ENCODE measurements around a stretch of chr14.

DNA sequence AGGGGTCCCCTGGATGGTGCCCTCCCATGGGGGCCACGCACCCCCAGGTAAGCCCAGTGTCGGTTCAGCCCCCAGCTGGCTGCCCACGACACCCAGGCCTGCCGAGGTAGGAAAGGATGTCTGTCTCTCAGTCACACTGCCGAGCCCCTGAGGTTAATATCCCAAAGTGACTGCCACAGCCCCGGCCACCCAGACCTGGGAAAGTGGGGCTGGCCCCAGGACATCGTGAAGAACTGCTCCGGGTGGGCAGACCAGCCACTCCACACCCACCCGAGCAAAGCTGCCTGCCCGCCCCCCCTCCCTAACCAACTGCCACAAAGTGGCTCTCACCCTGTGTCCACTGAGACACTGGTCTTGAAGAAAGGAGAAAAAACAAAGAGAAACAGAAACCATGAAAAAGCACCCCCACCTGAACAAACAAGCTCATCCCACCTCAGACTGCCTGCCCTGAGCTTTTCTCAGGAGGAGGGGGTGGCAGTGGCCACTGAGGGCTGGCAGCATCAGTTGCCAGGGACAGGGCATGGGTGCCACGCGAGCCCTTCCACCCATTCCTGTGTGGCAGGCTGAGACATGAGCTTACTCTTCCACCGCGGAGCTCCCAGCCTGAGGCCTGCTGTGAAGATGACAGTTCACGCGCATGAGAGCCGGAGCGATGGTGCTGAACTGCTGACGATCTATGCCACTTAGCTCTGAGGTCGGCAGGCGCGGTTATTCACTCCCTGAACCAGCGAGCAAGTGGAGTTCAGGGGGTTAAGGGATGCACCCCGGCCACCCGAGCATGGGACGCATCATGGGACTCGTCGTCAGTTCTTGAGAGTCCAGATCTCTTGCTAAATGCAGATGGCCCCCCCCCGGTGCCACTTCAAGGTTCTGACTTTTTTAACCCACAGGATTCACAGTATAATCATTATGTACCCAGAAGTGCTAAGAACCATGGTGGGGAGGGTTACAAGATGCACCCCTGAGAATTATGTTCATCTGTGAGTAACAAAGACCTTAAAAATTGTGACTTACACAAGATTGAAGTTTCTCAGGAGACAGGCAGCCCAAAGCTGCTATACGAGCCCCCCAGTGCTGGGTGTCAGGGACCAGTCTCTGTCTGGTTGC is 40.6 kb downstream of the CCDC88C start:
- PRO-cap, 5 experiments = no peak in any of the 5 experiments
- RAMPAGE, long total RNA, 2 experiments = no peak in any of the 2 experiments
- RRBS = 75% methylated on average over 4 of the region's 30 CpGs

- PRO-cap, 5 experiments = no peak in any of the 5 experiments
- RAMPAGE, long total RNA, 2 experiments = no peak in any of the 2 experiments
- RRBS = no CpG with 5 or more reads among the region's 9 CpGs
Measured at GRCh38 chr14:91464334-91465597, 45.3 kb downstream of the PPP4R3A start.

DNA sequence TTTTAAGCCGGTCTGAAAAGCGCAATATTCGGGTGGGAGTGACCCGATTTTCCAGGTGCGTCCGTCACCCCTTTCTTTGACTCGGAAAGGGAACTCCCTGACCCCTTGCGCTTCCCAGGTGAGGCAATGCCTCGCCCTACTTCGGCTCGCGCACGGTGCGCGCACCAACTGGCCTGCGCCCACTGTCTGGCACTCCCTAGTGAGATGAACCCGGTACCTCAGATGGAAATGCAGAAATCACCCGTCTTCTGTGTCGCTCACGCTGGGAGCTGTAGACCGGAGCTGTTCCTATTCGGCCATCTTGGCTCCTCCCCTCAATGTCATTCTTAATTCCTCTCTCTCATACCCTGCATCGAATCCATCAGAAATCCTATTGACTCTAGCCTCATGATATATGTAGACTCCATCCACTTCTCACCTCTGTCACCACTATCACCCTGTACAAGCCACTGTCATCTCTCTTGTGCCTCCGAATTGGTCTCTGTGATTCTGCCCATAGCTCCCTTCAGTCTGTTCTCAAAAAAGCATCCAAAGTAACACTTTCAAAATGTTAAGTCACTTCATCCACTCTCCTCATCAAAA is 85.9 kb downstream of the CATSPERB start:
- PRO-cap, 5 experiments = no peak in any of the 5 experiments
- RAMPAGE, long total RNA, 2 experiments = no peak in any of the 2 experiments
- RRBS = no CpG with 5 or more reads among the region's 24 CpGs

DNA sequence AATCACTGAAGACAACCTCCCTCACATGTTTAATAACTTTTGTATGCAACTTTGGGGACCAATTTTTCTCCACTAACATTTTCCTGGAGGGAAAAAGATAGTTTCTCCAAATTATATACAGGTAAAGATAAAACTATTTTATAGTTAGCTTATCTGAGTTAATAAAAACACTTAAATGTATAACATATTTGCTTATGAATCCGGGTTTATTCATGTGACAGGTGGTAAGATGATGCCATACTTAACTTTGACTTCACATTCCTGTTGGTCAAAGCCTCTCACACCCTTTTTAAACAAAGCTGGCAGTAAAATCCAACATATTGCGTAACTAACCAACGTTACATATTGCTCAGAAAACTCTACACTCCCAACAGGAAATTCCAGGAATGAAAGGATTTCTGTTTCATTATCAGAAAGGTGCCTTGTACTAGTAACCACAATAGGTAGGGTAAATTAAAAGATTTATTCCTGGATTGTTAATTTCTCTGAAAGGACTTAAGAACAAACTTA is 23.6 kb upstream of the CATSPERB start:
- PRO-cap, 5 experiments = no peak in any of the 5 experiments
- RAMPAGE, long total RNA, 2 experiments = no peak in any of the 2 experiments
- RRBS = no CpG with 5 or more reads among the region's 3 CpGs

DNA sequence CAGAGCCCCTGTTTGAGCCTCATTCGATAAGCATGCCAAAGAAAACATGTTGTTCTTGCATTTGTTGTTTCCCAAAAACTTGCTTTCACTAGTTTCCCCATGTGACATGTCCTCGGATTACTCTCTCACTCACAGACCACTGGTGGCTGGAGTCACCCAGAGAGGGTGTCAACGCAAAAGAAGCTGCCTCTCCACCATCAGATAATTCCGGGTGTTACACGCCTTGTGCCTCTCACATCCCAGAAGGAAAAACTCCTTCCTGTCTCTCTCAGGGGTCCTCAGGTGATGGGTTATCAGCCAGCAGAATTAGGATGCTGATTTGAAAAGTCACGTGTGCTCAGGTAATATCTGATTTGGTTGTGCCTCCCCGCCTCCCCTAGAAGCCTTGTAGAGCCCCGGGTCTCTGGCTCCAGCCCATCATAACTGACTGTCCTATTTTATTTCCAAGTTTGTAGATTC is 16.6 kb upstream of the TC2N start:
- PRO-cap, 5 experiments = no peak in any of the 5 experiments
- RAMPAGE, long total RNA, 2 experiments = no peak in any of the 2 experiments
- RRBS = no CpG with 5 or more reads among the region's 8 CpGs

DNA sequence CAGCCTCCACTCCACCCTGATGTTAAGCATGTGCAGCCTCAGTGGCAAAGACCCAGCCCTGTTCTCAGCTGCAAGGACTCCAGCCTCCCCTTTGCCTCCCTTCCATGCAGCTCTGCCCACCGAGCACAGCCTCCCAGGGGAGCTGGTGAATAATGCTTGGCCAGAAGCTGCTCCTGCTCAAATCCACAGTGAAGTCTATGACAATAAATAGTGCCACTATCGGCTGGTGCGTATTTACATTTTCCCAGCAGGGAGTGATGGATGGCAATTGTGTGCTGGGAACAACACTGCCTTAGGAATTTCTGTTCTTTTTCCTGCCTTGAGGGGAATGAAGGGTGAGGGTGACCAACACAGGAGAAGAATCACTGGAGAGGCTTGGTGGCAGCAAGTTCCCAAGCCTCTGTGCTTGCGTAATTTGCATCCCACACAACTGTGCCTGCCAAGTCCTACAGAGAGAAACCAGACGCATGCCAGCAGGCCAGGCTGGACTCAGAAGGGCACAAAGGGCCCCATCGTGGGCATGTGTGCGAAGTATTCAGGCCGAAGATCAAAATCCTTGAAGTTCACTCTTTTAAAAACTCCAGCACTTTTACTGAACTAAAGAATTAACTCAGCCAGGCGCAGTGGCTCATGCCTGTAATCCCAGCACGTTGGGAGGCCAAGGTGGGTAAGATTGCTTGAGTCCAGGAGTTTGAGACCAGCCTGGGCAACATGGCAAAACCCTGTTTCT is 30.0 kb upstream of the TC2N start:
- PRO-cap, 5 experiments = peak in 1 of 5 experiments; most common minus-strand start position 364 of the sequence (in 1)
- RAMPAGE, long total RNA, 2 experiments = no peak in any of the 2 experiments
- RRBS = no CpG with 5 or more reads among the region's 10 CpGs

GRCh38 chr14:91899013-91899765 is 31.9 kb upstream of the TC2N start:
- PRO-cap, 5 experiments = no peak in any of the 5 experiments
- RAMPAGE, long total RNA, 2 experiments = no peak in any of the 2 experiments
- RRBS = no CpG with 5 or more reads among the region's 13 CpGs

GRCh38 chr14:91919809-91920211 is 27.7 kb downstream of the FBLN5 start:
- PRO-cap, 5 experiments = peak in 2 of 5 experiments; most common minus-strand start chr14:91920000 (in 2)
- RAMPAGE, long total RNA, 2 experiments = no peak in any of the 2 experiments
- RRBS = no CpG with 5 or more reads among the region's 4 CpGs

DNA sequence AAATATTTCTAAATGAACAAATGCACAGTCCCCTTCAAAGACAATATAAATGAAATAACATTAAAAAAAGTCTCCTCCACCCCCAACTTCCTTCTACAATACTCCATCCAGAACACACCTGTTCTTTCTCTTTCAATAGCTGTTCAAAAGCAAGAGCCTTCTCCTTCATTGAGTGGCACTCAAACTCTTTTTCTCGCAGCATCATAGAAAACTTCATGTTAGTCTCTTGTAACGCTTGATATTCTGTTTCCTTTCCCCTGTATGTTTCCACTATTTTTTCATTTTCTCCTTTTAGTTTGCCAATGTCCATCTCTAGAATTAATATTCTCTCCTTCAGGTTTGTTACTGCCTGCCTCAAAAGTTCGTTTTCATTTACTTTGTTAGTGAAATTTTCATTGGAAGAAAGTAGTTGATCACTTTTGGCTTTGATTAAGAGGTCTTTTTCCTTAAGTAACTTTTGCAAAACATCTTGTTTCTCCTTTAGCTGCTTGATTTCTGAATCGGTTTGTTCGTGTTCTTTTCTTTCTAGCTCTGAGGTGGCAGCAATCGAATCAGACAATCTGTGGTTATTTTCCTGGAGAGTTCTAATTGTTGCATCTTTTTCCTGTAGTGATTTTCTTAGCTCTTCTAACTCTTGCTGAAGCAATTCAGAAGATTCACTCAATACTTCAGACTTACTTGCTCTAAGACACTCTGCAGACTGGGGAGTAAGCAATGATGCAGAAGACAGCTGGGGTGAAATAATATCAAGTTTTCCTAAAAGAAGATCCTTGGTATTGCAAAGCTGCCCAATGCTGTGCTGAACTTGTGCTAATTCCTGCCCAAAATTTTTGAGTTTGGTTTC is 36.3 kb downstream of the TRIP11 start:
- PRO-cap, 5 experiments = no peak in any of the 5 experiments
- RAMPAGE, long total RNA, 2 experiments = no peak in any of the 2 experiments
- RRBS = no CpG with 5 or more reads among the region's 6 CpGs

- PRO-cap, 5 experiments = peak in 1 of 5 experiments; most common minus-strand start chr14:92040898 (in 1)
- RAMPAGE, long total RNA, 2 experiments = no peak in any of the 2 experiments
- RRBS = no CpG with 5 or more reads among the region's 8 CpGs
Measured at GRCh38 chr14:92040614-92041154, 825 bp upstream of the TRIP11 start.

DNA sequence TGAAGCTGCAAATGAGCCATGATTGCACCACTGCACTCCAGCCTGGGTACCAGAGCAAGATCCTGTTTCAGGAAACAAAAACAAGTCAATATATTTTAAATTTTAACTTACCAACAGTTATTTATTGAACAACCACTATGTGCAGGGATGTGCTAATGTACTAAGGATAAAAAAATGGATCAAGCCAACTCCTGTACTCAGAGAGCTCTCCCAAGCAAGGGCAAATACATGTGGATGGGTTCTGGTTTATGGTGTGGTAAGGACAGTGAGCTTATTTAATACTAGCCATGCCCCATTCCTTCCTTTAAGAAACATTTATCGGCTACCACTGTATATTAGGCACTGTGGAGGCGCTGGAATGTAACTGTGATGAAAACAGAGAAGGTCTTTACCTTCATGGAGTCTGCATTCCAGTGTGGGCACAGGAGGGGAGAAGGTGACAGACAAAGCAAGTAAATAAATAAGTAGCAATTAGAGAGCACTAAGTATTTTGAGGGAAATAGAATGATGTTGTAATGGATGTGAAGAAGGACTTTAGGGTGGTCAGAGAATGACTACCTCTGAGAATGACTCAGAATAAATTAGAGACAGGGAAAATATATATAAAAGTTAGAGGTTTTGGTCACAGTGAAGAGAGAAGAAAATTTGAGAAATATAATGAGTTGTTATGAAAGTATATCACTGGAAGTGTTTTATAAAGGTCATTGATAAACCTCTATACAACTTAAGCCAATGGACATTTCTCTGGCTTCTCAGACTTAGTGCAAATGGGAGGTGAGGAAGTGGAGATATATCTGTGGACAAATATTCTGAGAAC is 5.2 kb downstream of the CPSF2 start:
- PRO-cap, 5 experiments = no peak in any of the 5 experiments
- RAMPAGE, long total RNA, 2 experiments = no peak in any of the 2 experiments
- RRBS = no CpG with 5 or more reads among the region's 2 CpGs

DNA sequence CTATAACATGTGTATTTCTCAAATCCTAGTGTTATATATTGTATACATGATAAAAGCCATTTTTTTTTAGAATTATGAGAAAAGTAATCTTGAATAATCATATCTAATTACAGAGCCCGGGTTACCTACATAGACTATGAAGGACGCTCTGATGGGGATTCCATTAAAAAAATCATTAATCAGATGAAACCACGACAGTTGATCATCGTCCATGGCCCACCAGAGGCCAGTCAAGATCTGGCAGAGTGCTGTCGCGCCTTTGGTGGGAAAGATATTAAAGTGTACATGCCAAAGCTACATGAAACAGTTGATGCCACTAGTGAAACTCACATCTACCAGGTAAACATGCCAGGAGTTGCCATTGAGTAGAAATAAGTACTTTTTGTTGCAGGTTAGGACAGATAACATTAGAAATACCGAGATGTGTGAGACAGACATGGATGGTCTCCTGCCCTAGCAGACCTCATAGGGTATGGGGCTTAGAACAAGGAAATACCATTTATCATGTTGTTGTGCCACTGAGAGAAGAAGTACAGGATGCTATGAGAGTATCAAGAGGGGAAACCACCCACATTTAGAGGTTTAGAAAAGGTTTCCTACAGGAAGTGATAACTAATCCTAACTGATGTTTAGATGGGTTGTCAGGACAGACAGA is 35.9 kb downstream of the CPSF2 start:
- PRO-cap, 5 experiments = no peak in any of the 5 experiments
- RAMPAGE, long total RNA, 2 experiments = no peak in any of the 2 experiments
- RRBS = no CpG with 5 or more reads among the region's 7 CpGs

DNA sequence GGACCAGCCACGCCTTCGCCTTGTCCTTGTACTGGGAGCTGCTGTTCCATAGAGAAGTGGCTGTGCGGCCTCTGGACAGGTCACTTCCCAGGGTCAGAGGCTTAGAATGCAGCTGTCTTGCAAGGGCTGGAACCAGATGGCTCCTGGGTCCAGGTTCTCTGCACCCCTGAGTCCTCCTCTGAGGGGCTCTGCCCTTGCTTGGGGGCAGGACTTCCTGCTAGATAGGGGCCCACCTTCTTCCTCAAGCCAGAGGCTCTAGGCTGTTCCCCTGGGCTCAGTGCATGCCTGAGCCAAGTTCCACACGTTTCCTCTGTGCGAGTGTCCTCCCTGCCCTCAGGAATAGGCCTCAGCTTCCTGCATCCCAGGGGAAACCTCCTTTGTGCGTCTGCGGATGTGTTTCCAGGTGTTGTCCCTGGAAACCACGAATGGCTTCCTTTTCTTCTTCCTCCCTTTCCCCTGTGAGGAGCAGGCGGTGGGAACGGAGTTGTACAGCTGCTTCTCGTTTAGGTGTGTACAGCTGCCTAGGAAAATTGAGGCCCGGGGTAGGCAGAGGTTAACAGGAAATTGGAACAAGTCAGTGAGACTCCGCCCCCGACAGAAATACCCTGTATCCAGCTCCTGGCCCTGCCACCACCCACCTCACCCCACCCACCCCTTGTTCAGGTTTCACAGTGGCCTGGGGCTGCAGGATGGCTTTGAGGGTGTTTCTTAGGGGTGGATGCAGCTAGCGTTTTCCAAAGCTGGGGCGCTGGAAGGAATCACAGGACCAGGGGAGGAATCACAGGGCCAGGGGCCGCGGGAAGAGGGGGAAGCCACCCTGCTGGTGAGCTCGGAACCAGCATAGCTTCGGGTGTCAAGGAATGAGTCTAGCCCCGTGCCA is 54.1 kb upstream of the RIN3 start:
- PRO-cap, 5 experiments = no peak in any of the 5 experiments
- RAMPAGE, long total RNA, 2 experiments = no peak in any of the 2 experiments
- RRBS = no CpG with 5 or more reads among the region's 21 CpGs

- PRO-cap, 5 experiments = no peak in any of the 5 experiments
- RAMPAGE, long total RNA, 2 experiments = no peak in any of the 2 experiments
- RRBS = no CpG with 5 or more reads among the region's 5 CpGs
Measured at GRCh38 chr14:92494214-92494848, 19.2 kb upstream of the RIN3 start.

- PRO-cap, 5 experiments = no peak in any of the 5 experiments
- RAMPAGE, long total RNA, 2 experiments = no peak in any of the 2 experiments
- RRBS = no CpG with 5 or more reads among the region's 5 CpGs
Measured at GRCh38 chr14:92515501-92516030, 2.0 kb downstream of the RIN3 start.

DNA sequence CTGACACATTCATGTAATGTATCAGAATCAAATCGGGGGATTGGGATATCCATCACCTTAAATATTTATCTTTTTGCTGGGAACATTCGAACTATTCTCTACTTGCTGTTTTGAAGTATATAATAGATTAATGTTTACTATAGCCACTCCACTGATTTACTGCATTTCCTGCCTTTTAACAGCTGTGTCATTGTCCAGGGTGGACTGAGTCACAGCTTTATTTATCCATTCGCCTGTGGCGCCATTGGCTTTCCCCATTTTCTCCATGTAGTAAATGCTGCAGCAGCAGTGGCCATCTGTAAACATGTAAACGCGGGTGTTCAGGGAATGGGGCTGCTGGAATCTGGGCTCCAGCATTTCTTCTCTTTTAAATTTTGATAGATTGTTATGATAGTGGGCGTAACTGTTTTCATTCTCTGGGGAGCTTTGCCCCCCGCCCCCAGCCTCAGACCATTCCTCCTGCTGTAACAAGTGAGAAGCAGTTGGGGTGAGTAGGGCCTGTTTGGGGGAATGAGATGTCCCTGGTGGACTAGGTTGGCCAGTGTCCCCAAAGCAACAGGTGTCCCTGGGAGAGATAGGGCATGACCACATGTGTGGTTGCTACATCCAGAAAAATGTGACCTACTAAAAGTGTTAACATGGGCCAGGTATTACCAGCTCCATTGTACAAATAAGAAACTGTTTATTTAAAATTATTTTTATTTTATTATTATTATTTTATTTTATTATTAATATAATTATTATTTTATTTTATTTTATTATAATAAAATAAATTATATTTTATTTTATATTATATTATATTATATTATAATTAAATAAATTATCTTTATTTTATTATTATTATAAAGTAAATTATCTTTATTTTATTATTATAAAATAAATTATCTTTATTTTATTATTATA is 33.0 kb downstream of the RIN3 start:
- PRO-cap, 5 experiments = no peak in any of the 5 experiments
- RAMPAGE, long total RNA, 2 experiments = no peak in any of the 2 experiments
- RRBS = no CpG with 5 or more reads among the region's 8 CpGs

DNA sequence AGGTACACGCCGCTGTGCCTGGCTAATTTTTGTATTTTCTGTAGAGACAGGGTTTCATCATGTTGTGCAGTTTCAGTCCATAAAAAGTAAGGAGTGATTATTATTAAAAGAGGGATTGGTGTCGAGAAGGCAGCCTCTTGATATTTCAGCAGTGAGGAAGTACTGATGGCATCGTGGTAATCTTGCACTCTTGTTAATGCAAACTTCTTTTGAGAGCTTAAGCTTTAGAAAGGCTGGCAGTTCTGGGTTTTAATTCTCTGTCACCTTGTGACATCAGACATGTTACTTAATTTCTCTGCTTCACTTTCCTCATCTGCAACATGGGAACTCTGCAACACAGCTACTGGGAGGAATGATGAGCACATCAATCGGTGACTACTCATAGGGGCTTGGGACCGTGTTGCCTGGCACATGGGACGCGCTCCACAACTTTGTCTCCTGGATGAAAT is 72.2 kb downstream of the RIN3 start:
- PRO-cap, 5 experiments = no peak in any of the 5 experiments
- RAMPAGE, long total RNA, 2 experiments = no peak in any of the 2 experiments
- RRBS = no CpG with 5 or more reads among the region's 8 CpGs

DNA sequence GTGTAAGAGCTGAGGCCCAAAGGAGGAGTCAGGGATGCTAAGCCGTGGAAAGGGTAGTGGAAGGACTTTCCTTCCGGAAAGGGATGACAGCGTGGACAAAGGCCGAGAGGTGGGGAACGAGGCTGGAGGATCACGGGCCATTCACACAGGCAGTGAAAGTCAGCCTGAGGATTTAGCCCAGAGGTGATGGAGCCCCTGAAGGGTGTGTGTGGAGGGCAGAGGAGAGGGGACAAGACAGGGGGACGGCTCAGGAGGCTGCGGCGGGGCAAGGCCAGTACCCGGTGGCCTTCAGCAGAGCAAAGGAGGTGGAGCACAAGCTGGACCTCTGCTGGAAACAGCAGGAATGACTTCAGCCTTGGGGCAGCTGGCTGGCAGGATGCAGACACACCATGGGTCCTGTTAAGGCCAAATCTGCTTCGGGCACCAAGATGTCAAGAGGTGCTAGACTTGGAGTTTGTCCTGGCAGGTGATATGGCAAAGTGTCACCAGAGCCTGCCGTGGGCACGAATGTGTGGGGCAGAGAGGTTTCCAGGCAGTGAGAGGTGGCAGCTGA is 92.2 kb downstream of the LGMN start:
- PRO-cap, 5 experiments = no peak in any of the 5 experiments
- RAMPAGE, long total RNA, 2 experiments = no peak in any of the 2 experiments
- RRBS = no CpG with 5 or more reads among the region's 13 CpGs

GRCh38 chr14:92657208-92658081 is 91.0 kb downstream of the LGMN start:
- PRO-cap, 5 experiments = peak in 4 of 5 experiments; most common plus-strand start chr14:92657779 (in 4); most common minus-strand start chr14:92657507 (in 4)
- RAMPAGE, long total RNA, 2 experiments = no peak in any of the 2 experiments
- RRBS = no CpG with 5 or more reads among the region's 14 CpGs

GRCh38 chr14:92709465-92710056 is 38.9 kb downstream of the LGMN start:
- PRO-cap, 5 experiments = no peak in any of the 5 experiments
- RAMPAGE, long total RNA, 2 experiments = no peak in any of the 2 experiments
- RRBS = no CpG with 5 or more reads among the region's 11 CpGs